ENCODE measurements around a stretch of chr13.

DNA sequence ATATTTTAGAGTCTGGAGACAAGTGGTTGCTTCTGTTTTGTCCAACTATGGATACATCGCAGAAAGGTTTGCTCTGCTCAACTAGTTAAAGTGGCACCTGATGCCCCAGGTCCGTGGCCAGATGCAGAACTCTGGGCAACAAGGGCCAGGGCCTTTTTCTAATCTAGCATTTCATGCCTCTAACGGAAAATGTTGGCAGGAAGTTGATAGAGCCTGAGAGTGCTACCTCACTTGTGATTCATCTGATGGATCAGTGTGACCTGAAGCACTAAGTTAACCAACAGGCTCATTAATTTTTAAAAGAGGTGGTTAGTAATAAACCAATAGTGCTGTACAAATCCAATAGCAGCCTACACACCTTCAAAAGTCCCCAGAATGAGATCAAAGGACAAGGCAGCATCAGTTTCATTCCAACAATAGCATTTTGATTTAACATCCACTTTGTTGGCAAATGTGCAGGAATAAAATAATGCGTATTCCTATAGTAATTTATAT is 19.0 kb downstream of the UBE2L5 start:
- RRBS = no CpG with 5 or more reads among the region's 4 CpGs

GRCh38 chr13:30464388-30465286 is 1.1 kb downstream of the HMGB1 start:
- RRBS = 2% methylated on average over 46 of the region's 135 CpGs

- RRBS = no CpG with 5 or more reads among the region's 3 CpGs
Observed at GRCh38 chr13:30516874-30517366, 51.2 kb upstream of the HMGB1 start.

DNA sequence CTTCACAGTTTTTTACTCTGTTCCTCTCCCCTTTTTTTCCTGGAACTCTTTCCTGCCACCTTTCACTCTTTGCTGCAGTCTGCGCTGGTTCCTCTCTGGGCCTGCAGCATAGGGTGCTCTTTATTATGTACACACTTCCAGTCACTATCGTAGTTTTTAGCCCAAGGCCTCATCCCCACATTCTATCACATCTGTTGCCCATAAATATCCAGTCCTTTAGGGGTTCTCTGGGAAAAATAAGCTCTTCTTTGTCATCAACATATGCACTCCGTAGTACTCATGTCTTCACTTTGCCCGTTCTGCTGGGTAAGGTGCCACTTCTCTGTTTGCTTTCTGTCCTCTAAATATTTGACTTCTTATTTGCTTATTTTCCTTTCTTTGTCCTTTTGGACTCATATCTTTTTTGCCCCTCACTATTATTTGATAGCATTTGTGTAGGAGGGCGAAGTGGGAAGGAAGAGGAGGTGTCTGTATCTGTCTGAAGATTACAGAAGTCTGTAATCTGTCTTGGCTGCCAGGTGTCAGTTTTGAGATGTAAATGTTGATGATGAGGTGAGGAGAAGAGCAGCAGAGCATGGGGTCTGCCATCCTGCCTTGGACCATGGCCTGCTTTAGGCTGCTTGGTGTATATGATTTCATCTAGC is 30.7 kb downstream of the USPL1 start:
- RRBS = no CpG with 5 or more reads among the region's 5 CpGs

- RRBS = no CpG with 5 or more reads among the region's 3 CpGs
Observed at GRCh38 chr13:30739601-30739985, 4.2 kb downstream of the ALOX5AP start.

DNA sequence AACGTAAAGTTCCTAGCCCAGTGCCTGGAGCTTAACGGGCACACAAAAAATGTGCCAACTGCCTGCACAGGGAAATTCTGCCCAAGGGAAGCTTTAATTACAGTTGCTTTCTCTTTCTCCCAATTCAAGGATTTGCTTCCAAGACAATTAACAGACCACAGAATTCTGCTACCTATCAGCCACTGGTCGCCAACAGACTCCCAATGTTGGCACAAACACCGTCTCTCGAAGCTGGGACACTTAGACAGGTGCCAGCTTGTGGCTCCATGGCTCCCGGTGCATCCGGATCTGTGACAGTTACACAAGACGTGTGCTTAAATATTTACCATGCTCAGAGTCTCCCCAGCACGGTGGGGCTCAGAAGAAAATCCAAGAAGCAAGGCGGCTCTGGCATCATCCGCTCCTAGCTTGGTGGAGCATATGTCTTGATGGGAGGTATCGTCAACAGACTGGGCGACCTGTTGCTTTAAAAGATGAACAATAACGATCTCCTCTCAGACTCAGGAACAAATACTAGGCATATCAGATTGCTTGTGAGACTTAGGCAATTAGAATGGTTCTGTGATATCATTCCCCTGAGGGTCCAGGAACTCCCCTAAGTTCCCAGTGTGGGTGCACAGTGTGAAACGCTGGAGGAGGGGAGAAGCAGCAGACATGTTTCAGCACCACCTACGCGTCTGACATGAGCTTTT is 61.5 kb downstream of the ALOX5AP start:
- RRBS = no CpG with 5 or more reads among the region's 17 CpGs

DNA sequence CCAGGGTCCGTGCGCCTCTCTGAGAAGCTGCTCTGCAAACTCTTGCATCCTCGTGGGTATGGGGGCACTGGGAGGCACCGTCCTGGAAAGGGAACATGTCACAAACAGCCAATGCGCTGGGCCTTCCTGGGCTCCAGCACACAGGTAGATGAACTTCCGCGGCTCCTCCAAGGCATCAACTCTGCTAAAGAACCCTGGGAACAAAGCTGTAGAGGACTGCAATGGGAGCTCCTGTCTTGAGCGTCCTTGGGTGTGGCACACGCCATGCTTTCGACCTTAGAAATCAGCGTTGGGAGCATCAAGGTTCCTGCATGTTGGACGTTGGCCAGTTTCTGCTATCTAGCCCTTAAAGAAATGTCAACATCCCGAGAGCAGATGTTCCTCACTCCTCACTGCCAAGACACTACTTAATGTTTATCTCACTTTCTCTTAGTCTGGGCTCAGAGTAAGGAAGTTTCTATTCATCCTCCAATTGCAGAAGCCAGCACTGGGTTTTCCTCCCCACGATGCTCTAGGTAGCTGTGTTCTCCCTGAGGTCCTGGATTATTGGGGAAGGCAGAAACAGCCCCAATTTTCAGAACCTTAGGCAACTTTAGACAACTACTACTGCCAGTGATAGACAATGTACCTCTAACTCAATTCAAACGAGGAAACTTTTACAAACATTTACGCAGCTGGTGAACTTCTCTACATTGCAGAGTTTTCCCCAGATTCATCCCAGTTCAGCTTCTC is 70.6 kb upstream of the MEDAG start:
- RRBS = no CpG with 5 or more reads among the region's 16 CpGs

GRCh38 chr13:30859042-30859769 is 46.9 kb upstream of the MEDAG start:
- RRBS = 35% methylated on average over 2 of the region's 6 CpGs

- RRBS = no CpG with 5 or more reads among the region's 33 CpGs
Observed at GRCh38 chr13:30862595-30863752, 43.1 kb upstream of the MEDAG start.

- RRBS = no CpG with 5 or more reads among the region's 4 CpGs
Observed at GRCh38 chr13:30880560-30881311, 25.3 kb upstream of the MEDAG start.

DNA sequence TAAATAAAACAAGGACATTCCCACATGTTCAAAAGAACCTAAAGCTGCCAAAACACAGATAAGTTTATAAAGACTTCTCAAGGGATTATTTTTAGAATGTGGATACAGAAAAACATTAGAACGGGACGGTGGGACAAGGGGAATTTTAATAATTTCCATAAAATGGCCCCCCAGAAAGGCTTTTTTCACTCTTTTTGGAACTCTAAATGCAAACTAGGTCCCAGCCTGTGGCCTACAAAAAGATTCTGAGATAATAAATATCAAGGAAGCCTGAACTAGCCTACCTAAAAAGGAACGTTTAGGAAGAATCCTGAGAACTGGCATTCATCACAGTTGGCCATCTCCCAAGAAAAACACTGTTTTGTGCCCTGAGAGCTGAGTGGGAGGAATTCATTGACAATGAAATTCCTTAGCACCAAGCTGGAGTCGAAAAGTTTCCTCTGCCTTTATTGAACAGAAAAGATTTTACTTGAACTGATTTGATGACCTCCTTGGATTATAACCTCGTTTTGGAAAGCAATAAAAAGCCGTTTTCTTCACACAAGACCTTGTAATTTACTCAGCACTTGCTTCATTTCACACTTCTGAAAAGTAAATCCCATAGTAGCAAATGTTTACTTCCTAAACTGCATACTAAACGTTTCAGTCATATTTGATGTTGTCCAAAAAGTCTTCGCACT is 29.9 kb downstream of the ZAR1L start:
- RRBS = no CpG with 5 or more reads among the region's 8 CpGs

- RRBS = no CpG with 5 or more reads among the region's 6 CpGs
Observed at GRCh38 chr13:32298357-32298904, 16.7 kb downstream of the ZAR1L start.

- RRBS = no CpG with 5 or more reads among the region's 11 CpGs
Observed at GRCh38 chr13:32425877-32426512, 1.9 kb downstream of the N4BP2L1 start.

GRCh38 chr13:32587766-32588224 is 1.5 kb downstream of the PDS5B start:
- RRBS = no CpG with 5 or more reads among the region's 9 CpGs

DNA sequence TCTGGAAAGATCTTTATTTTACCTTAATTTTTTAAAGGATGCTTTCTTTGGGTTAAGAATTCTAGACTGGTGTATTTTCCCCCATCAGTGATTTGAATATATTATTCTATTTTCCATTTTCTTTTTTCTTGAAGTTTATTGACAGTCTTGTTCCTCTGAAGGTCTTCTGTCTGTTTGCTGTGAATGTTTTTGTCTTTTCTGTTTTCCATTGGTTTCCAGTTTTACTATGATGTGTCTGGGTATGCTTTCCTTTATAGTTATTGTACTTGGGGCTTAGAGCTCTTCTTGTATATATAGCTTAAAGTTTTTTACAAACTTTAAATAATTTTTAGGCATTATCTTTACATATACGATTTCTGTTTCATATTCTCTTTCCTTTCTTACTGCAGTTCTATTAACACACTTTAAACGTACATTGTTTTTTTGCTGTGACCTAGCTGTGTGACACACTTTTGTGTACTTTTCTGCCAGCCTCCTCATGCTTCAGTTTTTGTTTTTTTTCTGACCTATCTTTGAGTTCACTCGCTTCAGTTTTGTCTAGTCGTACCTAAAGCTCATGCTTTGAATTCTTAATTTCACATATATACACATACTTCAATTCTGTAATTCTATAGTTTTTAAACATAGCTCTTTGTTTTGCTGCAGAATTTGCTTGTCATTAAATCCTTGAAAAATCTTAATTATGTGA is 150.2 kb downstream of the PDS5B start:
- RRBS = no CpG with 5 or more reads among the region's 4 CpGs

DNA sequence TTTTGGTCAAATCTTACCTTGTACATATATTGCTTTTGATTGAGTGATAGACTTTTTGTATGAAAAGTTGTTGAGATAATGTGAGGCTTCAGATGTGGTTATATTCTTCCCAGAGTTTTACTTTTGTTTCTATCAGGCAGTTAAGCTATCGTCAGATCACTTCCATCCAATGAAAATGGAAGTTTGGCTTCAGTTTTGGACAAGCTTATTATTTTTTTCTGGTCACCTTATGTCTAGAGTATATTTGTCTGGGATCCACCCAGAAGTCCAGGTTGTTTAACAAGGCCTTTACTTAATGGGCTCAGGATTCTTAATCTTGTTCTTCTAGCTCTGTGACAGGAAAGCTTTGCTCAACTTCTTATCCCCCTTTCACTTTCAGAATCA is 150.8 kb downstream of the PDS5B start:
- RRBS = no CpG with 5 or more reads among the region's 1 CpG

DNA sequence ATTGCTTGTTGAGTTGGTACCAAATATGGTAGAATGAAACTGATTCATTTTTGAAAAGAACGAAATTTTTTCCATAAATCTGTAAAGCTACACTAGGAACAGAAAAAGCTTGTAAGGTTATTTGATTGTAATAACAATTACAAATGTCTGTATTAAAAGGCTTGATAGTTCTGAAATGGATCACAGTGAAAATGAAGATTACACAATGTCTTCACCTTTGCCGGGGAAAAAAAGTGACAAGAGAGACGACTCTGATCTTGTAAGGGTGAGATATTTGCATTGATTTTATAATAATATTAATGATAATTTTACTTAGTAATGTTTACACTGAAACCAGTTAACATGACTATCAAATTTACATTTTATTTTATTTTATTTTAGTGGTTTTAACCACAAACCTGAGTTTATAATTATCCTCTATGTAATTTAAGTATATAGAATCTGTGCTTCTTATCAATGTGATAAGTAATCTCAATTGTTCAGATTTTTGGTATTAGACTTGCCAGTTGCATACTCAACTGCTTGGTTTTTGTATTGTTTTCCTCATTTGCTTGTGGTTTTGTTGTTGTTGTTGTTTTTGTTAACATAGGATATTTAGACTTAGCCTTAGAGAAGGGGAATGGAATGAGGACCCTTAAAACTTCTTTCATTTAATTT is 178.2 kb downstream of the PDS5B start:
- RRBS = no CpG with 5 or more reads among the region's 3 CpGs

DNA sequence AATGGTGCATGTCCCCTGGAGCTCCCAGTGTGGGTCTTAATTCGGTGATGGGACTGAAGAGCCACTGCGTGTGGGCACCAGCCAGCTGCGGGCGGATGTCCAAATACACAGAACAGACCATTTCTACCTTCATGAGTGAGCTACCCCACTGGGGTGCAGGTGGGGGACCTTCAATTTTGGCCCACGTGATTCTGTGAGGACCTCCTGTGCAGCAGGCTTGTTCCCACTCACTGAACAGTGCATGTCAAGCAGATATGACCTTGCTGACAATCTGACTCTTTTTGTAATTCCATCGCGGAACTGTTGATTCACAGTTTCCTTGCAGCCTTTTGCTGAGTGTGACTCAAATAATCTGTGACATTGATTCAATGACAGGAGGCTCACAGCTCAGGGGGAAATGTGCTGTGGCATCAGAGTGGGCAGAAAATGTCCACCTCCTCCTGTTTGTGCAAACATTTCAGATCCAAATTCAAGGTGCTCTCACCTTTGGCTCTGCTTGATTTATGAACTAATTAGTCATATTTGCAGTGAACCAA is 170.2 kb upstream of the KL start:
- RRBS = no CpG with 5 or more reads among the region's 7 CpGs

DNA sequence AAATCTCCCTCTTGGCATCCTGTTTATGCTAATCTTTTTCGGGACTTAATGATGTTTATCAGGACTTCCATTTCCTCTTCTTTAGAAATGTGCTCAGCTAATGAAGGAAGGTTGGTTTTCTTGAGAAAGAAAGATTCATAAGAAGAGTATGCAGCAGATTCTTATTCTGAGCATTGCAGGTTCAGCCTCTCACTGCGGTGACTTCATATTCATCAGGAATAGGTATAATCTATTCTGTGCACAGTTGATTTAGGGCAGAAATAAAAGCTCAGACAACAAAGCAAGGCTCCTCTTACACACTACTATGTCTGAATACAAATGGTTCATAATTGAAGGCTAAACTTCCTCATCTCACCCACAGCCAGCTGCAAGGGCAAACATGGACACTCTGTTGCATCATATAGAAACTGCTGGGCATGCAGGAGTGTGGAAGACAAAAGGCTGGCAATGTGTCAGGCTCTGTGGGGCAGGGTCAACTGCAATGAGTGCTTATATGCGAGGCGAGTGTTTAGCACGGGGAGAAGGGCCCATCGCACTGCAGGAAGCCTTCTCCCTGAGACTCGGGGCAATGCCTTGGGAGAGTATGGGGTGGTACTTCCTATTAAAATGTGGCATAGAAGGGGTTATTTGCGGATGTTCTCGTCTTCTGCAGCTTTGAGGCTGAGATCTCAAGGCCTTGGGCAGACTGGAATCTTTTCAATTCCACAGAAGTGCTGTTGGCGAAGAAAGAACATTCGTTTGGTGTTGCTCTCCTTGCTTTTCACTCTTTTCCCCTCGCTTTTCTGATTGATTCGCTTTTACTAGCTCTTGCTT is 107.3 kb downstream of the KL start:
- RRBS = no CpG with 5 or more reads among the region's 13 CpGs

DNA sequence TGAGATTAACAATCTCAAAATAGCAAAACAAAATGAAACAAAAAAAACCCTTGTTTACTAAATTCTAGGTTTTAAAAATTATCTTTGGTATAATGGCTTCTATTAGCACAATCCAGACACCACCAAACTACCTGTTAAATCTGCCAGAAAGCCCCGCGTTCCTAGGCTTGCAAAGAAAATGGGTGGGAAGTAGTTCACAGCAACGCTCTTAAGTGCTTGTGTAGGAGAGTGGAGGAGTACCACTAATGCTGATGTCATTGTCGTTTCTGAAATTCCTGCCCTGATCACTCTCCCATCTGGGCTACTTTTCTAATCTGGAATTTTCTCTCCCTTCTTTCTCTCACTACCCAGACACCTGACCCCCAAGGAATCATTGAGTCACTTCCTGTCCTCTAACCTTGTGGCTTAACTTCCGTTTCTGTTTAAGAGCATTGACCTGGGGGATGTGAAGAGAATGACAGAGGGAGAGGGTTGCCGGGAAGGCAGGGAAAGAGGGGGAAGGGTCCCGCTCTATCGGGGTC is 98.8 kb downstream of the STARD13 start:
- RRBS = no CpG with 5 or more reads among the region's 8 CpGs

All from SK-N-MC (cell line).